ENCODE results near the genes OR8D1, TMEM218 and PUS3.

GRCh38 chr11:123822489-123823144 lies 16.5 kb upstream of the OR6M1 start:
- RRBS = no CpG with 5 or more reads among the region's 4 CpGs

GRCh38 chr11:124313729-124314322 lies at the start of gene OR8D1:
Gene OR8D1, minus strand, starts transcription at chr11:124313949.
- RRBS = no CpG with 5 or more reads among the region's 4 CpGs

GRCh38 chr11:124643247-124644261 lies 20.9 kb downstream of the TBRG1 start:
- RRBS = no CpG with 5 or more reads among the region's 9 CpGs

DNA sequence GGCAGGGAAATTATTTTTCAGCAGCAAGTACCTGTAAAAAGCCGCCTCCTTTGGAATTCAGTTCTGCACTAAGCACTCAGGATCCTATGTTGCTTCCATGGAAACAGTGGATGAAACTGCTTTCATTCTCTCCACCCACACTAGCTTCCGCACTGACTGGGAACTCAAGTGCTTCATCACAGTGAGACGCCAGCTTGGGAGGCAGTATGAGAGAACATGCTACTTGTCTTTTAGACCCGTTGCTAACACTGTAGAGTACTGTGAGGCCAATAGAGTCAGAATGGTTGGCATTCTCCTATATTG lies 16.3 kb downstream of the SIAE start:
- RRBS = no CpG with 5 or more reads among the region's 4 CpGs

DNA sequence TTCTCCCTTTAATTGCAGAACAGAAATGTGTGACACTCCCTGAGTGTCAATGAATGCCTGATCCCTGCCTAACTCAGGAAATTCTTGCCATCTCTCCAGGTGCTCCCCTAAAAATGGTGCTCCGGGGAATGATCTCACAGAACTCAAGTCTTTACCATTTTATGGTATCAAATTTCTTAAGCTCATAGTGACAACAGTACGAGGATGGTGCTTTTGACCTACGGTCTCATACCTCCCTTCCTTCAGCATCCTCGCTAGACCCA lies 13.7 kb downstream of the ROBO4 start:
- RRBS = no CpG with 5 or more reads among the region's 4 CpGs

DNA sequence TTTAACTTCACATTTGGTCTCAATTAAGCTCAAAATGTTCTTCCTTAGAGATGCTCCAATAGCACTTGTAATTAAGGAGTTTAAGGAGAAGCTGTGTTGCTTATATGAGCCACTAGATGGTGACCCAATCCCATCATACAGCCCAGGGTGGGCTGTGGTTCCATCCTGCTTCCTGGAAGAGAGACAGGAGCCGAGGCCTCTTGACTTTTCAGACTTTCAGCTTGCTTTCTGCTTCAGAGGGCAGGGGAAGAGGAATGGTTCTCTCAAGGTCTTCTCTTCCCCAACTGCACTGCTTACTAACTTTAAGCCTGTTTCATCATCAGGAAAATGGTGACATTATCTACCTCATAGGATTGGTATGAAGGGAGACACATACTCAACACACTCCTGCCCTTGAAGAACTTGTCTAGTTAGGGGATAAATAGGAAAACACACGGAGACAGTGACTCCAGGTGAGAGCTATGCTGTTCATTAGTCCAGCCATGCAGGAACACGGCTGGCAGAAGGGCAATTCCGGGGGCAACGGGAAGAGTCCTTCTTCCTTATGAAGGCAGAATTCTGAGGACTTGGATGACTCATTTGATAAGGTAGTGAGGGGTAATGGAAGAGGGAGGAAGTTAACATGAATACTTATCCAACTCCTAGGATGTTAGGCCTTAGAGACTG lies 20.0 kb downstream of the TMEM218 start:
- RRBS = no CpG with 5 or more reads among the region's 5 CpGs

GRCh38 chr11:125111000-125112337 lies at the start of gene TMEM218:
Gene TMEM218, minus strand, starts transcription at chr11:125111626.
- RRBS = 66% methylated on average over 3 of the region's 64 CpGs

- RRBS = no CpG with 5 or more reads among the region's 5 CpGs
Measured at GRCh38 chr11:125123538-125124003, 12.1 kb upstream of the TMEM218 start.

DNA sequence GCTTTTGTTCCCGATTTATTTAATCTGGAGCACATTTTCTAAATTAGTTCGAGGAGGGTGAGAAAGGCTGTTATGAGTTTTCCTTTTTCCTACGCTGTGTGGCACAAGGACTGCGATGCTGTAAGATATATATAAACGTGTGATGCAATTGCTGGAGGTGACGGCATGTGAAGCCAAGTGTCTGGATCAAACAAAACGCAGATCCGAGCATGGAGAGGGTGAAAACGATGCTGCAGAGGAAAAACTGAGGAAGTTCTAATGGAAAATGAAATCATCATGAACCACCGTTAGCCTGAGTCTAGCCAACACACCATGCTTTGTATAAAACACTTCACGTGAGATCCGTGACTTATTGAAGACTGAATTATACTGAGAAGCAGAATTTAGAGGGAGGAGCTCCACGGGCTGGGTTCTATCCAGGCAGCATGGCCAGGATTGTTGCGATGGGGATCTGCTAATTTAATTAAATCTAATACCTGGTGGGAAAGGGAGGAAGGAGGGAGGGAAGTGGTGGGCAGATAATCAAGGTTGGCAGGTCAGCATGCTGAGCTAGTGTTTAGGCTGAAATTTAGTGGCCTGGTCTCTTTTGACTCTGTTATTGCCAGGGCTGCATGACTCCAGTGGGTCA lies 4.5 kb downstream of the PKNOX2 start:
- RRBS = no CpG with 5 or more reads among the region's 14 CpGs

DNA sequence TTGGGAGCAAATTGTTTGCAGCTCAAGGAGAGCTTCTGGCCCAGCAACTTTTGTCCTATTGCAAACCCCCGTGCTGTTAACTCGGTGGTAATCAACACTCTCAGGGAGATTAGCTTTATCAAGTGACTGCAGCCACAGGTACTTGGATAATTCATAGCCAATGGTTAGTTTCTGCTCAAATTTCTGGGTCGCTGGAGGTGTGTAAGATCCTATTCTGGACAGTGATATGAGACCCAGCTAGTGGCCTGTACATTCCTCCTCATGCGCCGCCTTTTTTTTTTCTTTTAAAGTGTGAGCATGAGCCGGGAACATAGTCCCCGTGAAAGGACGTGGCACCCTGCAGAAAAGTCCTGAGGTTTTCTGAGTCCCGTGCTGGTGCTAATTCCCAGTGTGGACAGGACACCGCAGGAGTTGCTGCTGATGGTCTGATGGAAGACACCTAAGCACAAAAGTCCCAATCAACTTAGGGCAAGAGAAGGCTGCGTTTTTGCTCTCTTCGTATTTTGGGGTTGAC lies 24.1 kb downstream of the PKNOX2 start:
- RRBS = no CpG with 5 or more reads among the region's 12 CpGs

DNA sequence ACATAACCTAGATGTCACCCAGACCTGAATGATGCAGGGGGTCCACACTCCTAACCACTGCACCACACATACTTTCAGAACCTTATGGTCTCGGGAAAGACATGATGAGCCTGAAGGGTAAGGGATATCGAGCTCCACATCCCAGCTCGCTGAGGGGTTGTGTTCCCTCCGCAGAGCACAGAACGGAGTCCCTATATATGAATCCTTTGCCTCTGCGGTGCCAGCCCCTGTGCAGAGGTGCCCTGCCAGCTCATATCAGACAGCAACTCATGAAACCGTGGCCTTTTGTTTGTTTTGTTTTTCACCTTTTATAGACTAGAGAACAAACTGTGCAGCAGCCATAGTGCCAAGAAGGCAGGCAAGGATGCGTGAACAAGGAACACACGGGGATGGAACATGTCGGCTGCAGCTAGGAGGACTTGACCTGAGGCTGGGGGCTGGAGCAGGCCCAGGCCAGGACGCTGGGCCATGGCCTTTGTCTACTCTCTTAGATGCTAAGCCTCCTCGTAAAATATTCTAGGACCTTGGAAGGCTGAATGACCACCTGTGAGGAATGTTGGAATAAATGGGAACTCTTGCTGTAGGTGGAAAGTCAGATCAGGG lies 109.8 kb downstream of the PKNOX2 start:
- RRBS = no CpG with 5 or more reads among the region's 12 CpGs

DNA sequence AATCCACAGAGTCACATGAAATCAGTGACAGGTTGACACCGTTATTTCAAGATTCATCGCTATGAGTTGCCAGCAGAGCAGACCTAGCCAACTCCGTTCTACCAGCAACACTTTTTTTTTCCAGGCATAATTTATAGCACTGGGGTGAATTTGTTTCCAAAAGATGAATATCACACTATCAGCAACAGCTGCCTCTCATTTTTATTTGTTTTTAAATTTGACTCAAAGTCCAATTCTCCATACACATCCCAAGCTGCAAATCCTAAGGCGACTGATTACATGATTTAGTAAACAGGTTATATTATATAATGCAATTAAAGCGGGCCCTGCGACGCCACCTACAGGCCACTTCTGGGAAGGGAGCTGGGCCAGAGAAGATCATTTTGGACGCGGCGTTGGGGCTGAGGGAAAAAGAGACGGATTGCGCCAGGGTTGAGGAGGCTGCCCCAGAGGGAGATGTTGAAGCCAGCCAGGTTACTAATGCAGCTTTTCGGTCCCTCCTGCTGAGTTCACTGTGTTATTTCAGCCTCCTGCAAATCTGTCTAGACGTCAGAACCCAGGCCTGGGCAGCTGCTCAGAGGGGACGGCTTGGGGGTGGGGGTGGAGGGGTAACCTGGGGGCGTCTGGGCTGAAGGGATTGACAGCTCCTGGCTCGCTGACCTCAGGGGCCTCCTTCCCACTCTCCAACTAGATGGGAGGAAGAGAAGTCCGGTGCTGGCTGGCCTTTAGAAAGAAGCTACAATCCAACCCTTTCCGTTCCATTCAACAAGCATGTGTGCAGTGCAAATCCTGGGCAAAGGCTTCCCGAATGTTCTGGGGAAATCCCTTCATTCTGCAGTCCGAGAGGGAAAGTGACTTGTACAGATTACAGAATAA lies 150.2 kb downstream of the FEZ1 start:
- RRBS = no CpG with 5 or more reads among the region's 21 CpGs

GRCh38 chr11:125404033-125404732 lies 91.9 kb downstream of the FEZ1 start:
- RRBS = no CpG with 5 or more reads among the region's 12 CpGs

DNA sequence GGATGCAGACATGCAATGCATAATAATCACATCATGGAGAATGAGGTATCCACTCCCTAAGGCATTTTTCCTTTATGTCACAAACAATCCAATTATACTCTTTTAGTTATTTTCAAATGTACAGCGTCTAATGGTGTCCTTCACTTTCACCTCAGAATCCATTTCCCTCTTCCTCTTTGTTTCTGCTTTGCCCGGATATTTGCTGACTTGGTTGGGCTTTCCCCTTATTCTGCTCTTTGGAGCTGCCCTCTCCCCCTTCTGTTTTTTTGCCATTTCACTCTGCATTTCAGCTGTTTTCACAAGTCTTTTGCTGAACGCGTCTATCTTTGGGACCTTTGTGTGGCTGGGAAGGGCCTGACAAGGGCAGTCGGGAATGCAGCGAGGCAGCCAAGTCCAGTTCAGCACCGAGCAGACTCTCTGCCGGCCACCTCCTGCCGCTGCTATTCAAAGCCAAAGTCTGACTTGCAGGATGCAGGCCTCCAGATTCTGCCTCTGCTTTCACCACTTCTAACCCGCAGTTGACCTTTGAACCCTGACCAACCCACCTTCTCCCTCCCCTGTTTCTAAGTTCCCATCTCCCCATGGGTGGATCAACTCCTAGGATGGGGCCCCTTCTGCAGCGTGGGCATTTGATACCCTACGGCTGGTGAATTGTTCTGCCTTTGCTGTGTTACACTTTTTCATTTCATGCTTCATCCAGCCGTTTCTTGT lies 38.2 kb downstream of the FEZ1 start:
- RRBS = no CpG with 5 or more reads among the region's 13 CpGs

DNA sequence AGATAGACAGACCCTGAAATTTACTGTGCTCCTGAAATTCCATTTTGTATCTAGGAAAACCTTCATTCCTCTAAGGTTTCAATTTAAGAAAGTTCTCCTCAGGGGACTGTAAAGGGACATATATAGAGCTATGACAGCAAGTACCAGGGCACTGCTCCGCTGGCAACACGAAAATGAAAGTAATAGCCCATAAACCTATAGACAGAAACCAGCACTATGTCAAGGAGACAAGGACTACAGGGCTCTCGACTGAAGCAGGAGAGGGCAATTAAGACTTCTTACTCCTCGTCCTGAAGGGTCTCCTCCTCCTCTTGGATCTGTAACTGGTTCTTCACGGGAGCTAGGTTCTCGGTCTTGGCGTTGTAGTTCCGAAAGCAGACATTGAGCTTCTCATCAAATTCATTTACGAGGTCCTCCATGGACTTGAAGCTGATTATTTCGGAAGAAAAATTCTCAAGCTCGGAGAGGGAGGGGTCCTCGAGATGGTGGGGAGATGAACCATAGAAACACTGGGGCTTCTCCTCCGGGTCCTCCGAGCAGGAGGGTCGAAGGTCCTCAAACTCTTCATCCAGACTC lies 6.8 kb downstream of the FEZ1 start:
- RRBS = no CpG with 5 or more reads among the region's 15 CpGs

- RRBS = no CpG with 5 or more reads among the region's 2 CpGs
Measured at GRCh38 chr11:125564586-125564815, 4.8 kb upstream of the EI24 start.

GRCh38 chr11:125895013-125895715 lies 7.7 kb downstream of the HYLS1 start:
- RRBS = no CpG with 5 or more reads among the region's 12 CpGs

- RRBS = no CpG with 5 or more reads among the region's 27 CpGs
Measured at GRCh38 chr11:125902649-125903440, at the start of gene PUS3. Gene PUS3, minus strand, starts transcription at chr11:125903206.

GRCh38 chr11:125951018-125951640 lies 5.3 kb downstream of the VSIG10L2 start:
- RRBS = no CpG with 5 or more reads among the region's 13 CpGs

GRCh38 chr11:125951641-125952454 lies 6.0 kb downstream of the VSIG10L2 start:
- RRBS = no CpG with 5 or more reads among the region's 13 CpGs

Data from GM12891 (cell line).